Right lobe of liver (tissue), 4 donors: ENCODE measurements around the gene PXDC1.

GRCh38 chr6:3162009-3162473, 4.7 kb upstream of the TUBB2A start:
- PRO-cap, 4 experiments = no peak in any of the 4 experiments
- RAMPAGE, long total RNA, 2 experiments = no peak in any of the 2 experiments

- PRO-cap, 4 experiments = peak in 1 of 4 experiments; most common plus-strand start chr6:3259450 (in 1); most common minus-strand start chr6:3259404 (in 1)
- RAMPAGE, long total RNA, 2 experiments = no peak in any of the 2 experiments
These were observed 848 bp downstream of the PSMG4 start for GRCh38 chr6:3259322-3260267.

DNA sequence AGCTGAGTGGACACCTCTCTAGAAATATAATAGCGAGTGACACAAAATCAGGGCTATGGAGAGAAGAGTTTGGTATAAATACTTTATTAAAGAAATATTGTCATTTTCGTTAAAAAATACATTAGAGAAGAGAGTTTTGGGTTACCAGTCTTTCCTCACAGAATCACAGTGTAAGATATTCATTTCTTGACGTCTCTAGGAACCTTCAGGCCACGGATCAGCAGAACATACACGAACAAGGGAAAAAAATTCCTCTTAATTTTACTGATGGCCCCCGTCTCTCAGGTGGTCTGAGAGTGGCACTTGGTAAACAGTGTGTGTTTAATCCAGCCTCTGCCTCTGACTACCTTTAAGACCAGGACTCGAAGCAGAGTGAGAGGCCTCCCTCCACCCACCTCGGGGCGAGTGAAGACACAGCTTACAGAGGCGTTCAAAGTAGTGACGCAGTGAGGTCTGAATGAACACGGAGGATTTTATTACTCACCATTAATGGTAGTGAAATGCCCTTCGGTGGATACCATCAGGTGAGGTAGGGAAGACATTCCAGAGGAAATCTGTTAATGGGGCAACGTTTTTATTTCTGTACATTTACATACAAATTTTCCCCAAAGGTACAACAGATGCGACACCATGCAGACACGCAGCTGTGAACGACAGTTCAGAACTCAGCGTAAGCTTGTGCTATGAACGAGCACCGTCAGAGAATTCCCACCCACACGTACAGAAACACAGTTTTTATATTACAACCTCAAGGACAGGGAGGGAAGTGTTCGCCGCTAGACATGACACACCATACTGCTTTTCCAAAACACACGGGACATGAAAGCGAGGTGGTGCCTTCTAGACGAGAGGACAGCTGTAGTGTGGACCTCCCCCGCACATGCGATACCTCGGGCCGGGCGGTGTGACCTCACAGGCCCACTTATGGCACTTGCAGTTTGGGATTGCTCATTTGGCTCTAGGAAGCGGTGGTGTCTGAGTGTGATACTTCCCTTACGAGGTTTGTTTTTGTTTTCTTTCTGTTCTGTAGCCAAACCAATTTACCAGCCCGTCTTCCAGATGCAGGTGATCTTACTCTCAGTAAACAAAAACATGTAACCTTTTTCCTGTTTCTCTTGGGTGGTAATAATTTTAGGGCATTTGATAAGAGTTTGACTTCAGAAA, 10.5 kb downstream of the PSMG4 start:
- PRO-cap, 4 experiments = no peak in any of the 4 experiments
- RAMPAGE, long total RNA, 2 experiments = no peak in any of the 2 experiments

DNA sequence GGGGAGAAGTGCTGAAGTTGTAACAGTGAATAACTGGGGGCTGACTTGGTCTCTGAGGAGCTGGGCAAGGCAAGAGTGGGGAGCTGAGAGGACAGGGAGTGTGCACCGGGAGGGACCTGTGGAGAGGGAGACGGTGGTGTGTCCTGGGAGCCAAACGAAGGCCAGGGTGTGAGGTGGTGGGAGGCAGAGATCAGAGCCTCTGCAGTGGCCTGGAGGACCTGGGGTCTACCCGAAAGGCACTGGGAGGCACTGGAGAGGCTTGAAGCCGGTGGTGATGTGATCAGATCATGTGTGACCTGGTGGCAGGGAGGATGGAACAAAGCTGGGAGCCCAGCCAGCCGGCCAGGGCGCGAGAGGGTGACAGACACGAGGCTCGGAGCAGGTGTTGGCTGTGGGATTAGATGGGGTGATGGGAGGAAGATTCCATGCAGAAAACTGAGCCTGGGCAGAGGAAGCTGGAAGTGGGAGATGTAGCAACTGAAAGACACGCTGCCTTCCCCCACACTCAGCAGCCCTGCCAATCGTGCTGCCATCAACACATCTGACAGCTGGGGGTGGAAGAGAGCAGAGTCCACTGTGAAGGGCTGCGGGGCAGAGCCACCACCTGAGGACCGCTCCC, 36.6 kb downstream of the PSMG4 start:
- PRO-cap, 4 experiments = peak in 1 of 4 experiments; most common plus-strand start position 567 of the sequence (in 1)
- RAMPAGE, long total RNA, 2 experiments = no peak in any of the 2 experiments

DNA sequence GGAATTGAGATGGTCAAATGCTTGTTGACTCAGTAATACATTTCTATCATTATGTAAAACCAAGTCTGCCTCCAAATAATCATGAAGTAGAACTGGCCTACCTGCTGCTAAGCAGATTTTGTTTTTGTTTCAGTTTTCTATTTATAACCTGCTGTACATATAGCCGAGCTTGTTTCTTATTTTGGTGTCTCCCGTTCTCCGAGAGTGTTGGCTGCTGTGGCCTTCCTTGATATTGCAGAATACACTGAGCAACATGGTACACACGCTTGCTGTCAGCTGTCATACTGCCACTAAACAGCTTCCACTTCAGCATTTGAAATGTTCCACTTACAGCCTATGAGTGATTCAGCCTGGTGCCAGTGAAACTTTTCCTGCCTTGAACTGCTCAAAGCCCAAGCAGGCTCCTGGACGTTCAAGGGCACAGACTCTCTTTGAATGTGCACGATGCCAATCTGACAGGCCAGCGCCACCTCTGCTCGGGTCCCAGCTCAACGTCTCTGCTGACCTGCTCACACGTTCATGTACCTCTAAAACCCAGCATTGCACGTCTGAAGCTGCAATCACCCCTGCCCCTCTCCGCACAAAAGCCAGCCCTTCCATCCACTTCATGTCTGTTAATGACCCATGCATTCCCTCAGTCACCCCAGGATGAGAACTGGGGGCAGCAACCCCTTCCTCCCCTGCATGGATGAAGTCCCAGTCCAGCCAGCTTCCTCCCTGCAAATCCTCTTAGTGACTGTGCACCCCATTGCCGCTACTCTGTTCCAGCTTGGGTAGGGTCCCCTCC, 87.2 kb downstream of the PSMG4 start:
- PRO-cap, 4 experiments = no peak in any of the 4 experiments
- RAMPAGE, long total RNA, 2 experiments = no peak in any of the 2 experiments

GRCh38 chr6:3355916-3356704, 97.4 kb downstream of the PSMG4 start:
- PRO-cap, 4 experiments = peak in 4 of 4 experiments; most common plus-strand start chr6:3356193 (in 2); most common minus-strand start chr6:3356265 (in 3)
- RAMPAGE, long total RNA, 2 experiments = no peak in any of the 2 experiments

DNA sequence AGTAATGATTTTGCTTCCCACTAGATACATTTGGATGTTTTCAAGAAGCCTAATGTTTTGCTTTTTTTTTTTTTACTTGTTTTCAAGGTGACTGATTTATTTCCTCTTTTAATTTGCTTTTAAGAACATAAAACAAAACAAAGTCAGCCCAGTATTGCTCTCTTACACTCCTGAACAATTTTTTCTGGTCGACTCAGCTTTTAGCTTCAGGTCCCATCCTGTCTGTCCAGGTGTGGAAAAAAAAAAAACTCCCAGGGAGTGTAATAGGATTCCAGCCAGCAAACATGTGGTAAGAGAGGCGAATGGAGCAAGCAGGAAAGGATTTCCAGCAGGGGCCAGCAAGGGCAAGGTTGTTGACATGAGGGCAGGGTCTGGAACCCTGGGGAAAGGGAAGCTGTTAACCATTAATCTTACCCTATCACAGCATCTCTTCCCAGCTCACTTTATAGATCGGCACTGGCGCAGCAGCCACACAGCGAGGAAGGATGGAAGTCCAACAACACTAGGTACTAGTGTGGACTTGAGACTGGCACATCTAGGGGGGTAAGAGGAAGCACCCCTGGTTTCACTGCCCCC, 53.6 kb downstream of the SLC22A23 start:
- PRO-cap, 4 experiments = peak in 4 of 4 experiments; most common plus-strand start position 471 of the sequence (in 3); most common minus-strand start position 176 of the sequence (in 2)
- RAMPAGE, long total RNA, 2 experiments = no peak in any of the 2 experiments

DNA sequence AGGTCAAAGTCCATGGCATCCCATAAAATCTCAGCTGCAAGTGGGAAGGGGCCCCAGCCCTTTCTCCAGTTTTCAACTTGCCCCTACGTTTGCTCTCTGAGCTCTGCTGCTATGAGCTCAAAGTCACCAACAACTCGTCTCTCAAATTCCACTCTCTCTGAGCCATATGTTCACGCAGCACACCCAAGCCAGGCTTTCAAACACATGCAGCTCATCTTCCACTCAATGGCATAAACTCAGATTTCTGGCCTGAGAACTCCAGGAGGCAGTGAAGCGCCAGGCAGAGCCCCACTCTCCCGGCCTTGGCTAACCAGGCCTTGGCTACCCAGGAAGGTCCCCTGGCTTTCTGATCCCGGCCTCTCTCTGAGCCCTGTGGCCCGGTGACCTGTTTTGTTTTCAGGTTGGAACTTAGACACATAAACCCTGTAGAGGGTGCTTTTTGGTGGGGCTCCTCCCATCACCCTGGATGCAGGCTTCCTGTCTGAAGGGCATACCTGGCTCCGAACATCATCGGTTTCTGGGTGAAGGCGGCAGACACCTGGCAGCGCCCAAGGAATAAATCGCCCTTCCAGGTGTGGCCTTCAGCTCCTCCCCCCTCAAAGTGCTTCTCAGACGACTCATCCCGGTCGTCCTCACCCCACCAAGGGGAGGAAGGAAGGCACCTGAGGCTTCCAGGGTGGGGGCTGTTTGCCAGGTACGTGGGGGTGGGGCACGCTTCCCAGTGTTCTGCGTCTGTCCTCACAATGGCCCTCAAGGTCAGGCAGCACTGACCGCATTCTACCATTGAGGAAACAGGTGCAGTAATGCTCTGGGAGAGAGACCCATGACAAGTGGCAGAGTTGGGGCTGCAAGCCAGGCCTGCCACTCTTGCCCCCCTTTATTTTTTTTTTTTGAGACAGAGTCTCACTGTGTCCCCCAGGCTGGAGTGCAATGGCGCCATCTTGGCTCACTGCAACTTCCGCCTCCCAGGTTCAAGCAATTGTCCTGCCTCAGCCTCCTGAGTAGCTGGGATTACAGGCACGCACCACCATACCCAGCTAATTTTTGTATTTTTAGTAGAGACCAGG, 12.2 kb downstream of the SLC22A23 start:
- PRO-cap, 4 experiments = no peak in any of the 4 experiments
- RAMPAGE, long total RNA, 2 experiments = no peak in any of the 2 experiments

GRCh38 chr6:3741276-3741960, 10.1 kb downstream of the PXDC1 start:
- PRO-cap, 4 experiments = no peak in any of the 4 experiments
- RAMPAGE, long total RNA, 2 experiments = no peak in any of the 2 experiments

DNA sequence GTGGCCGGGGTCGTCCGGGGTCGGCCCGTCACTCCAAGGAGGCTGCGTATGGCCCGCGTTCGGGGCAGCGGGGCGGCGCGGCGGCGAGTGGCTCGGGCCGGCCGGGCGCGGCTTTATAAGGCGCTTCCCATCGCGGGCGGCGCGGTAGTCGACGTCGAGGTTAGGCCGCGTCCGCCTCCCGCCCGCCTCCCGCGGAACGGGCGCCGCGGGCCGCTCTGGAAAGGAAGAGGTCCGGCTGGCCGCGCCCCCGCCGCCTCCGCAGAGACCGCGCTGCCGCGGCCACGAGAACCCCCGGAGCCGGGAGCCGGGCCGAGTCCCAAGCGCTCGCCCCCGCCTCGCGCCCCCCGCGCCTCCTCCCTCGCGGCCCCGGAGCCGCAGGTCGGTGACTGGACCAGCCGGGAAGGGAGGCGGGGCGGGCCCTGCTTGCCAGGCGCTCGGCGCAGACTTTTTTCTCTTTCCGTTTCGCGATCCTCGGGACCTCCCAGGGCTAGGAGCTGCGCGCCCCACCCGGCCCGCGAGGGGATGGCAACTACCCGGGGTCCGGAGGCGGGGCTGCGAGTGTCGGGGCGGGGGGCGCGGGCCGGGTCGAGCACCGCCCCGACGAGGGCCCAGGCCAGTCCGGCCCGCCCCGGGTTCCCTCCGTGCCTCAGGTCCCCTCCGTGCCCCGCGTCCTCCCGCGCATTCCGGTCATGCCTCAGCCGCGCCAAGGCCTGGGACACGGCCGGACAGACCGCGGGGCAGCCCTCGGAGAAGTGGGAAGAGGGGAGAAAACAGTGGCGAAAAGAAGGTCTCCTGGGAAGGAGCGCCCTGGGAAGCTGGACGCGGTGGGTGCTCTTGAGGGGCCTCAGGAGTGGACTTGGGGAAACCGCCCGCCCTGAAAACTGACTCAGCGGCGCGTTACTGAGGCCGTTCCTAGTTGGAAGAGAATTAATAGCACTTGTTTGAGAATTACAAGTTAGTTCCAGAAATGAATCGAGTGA, at the start of gene PXDC1:
Gene PXDC1 (minus strand): TSS at position 89 of the 980 bp plus-strand sequence.
- PRO-cap, 4 experiments = peak in 4 of 4 experiments; most common plus-strand start position 474 of the sequence (in 2); most common minus-strand start position 89 of the sequence (in 4)
- RAMPAGE, long total RNA, 2 experiments = no peak in any of the 2 experiments

DNA sequence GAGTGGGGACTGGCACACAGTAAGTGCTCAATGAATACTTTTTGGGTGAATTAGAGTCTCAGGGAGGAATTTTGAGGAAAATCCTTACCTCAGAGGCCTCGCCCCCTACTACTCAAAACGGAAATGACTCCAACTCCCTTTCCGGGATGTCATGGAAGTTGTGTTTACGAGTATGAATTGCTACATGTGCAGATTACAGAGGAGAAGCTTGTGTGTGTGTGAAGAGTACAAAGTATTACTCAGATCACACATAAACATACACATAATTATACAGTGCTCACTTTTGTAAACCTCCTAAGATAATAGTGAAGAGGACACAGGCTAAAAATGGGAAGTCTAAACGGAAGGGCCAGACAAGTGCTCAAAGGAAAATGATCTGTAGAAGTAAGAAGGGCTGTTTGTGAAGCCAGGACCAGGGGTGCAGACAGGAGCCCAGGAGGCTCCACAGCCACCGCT, 43.4 kb upstream of the FAM50B start:
- PRO-cap, 4 experiments = no peak in any of the 4 experiments
- RAMPAGE, long total RNA, 2 experiments = no peak in any of the 2 experiments

DNA sequence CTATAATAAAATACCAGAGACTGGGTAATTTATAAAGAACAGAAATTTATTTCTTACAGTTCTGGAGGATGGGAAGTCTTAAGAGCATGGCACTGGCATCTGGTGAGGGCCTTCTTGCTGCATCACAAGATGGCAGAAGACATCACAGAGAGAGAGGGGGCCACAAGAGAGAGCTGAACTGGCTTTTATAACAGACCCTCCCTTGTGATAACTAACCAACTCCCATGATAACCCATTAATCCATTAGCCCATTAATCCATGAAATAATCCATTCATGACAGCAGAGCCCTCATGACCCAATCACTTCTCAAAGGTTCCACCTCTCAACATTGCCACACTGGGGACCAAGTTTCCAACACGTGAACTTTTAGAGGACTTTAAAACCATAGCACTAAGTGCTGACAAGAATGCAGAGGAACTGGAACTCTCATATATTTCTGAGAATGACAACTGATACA, 11.5 kb upstream of the FAM50B start:
- PRO-cap, 4 experiments = peak in 4 of 4 experiments; most common plus-strand start position 404 of the sequence (in 4); most common minus-strand start position 180 of the sequence (in 3)
- RAMPAGE, long total RNA, 2 experiments = start-site peak on the minus strand in 1 of 2 experiments, centred at position 186 of the sequence, 6 reads per replicate

DNA sequence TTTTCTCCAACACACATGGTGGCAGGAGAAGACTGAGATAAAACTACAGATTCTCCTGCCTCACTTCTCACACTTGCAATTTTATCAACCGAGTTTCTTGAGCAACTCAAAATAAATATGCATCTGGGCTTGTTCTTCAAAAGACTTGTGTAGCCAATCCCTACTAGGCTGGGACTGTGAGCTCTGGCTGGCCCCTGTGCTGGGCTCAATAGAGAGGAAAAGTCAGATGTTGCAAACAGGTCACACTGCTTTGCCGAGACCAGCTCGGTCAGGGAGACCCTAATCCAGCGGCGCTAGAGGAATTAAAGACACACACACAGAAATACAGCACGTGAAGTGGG, 32.5 kb downstream of the FAM50B start:
- PRO-cap, 4 experiments = peak in 2 of 4 experiments; most common plus-strand start position 218 of the sequence (in 1); most common minus-strand start position 71 of the sequence (in 1)
- RAMPAGE, long total RNA, 2 experiments = no peak in any of the 2 experiments

GRCh38 chr6:3886970-3887649, 37.9 kb downstream of the FAM50B start:
- PRO-cap, 4 experiments = peak in 3 of 4 experiments; most common plus-strand start chr6:3887393 (in 1); most common minus-strand start chr6:3887283 (in 2)
- RAMPAGE, long total RNA, 2 experiments = no peak in any of the 2 experiments

DNA sequence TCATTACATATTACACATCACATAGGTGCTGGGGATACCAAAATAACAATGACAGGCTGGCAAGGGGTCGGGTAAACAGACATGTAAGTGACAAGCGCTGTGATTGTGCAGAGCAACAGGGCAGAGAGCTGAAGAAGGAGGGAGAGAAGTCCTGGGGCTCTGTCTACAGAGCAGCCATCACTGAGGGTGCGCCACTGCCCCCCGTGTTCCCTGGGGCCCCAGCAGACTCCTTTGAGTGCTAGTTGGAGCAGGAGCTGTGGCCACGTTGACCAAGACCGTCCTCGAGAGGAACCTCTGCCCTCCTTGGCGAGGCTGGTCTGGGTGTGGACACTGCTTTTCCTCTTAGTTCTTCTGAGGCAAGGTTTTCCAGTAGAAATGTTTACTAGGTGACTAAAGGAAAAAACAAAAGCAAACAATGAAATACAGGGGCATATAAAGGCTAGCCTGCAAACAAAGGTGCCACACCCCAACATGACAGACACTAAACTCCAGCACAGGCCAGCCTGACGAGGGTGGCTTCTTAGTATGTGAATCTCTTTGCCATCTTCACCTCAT, 38.9 kb downstream of the FAM50B start:
- PRO-cap, 4 experiments = no peak in any of the 4 experiments
- RAMPAGE, long total RNA, 2 experiments = no peak in any of the 2 experiments

DNA sequence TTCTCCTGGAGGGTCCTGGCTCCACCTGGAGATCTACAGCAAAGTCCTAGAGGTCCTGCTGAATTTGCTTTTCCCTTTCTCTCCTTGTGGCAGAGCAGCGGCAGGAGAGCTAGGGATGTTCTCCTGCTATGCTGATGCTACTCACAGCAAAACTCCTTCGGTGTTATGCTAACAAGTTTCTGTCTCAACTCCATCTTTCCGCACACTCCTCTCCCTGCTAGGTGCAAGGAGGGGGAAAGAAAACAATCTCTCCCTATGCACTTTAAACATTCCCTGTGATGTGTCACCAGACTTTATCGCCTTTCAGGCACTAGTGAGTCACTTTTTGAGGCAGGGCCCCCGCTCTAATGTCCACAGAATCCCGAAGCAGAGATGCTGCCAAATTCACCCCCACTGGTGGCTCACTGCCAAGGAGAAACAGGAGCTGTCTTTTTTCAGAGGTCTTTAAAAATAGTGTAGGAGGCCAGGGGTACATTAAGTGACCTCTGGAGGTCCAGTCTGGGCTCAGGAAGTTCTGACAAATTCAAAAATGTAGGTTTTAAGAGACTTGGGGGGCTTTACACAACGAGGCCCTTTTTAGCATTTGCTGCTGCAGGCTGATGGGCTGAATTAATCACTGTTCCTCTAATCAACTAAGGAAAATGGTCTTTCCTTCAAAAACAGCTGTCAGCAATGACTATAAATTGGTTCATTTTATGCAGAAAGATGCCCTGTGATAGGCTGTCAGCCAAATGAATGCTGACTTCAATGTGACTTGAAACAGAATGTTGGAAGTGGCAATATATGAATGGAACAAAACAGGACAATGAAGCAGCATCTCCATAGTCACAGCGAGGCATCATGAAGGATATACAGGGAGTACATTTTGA, 62.8 kb downstream of the FAM50B start:
- PRO-cap, 4 experiments = no peak in any of the 4 experiments
- RAMPAGE, long total RNA, 2 experiments = start-site peak on the minus strand in 1 of 2 experiments, centred at position 227 of the sequence, 236 reads per replicate

GRCh38 chr6:3928089-3928452, 78.9 kb downstream of the FAM50B start:
- PRO-cap, 4 experiments = no peak in any of the 4 experiments
- RAMPAGE, long total RNA, 2 experiments = no peak in any of the 2 experiments

DNA sequence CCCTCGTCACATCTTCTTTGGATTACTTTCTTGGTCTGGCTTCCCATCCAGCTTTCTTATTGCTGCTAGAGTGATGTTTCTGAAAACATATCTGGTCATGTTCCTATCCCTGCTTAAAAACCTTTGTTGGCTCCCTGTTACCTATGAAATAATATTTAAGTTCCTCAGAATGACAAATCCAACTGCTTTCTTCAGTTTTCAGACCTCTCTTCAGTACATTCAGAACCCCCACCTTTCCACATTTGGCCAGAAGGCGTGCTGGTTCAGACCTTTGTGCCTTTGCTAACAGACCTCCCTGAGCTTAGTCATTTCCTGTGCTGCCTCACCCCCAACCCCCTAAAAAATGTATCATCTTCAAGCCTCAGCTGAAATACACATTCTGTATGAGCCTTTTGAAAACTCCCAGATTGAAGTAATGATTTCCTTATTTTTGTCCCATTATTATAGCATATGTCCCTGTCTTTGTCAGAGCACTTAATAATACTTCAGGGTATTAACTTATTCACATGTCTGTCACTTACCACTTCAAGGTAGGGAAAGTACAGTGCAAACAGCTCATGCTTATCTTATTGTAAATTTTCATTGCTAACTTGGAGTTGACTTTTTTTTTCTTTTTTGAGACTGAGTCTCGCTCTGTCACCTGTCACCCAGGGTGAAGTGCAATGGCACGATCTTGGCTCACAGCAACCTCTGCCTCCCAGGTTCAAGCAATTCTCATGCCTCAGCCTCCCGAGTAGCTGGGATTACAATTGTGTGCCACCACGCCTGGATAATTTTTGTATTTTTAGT, 19.7 kb downstream of the FAM217A start:
- PRO-cap, 4 experiments = peak in 2 of 4 experiments; most common minus-strand start position 244 of the sequence (in 2)
- RAMPAGE, long total RNA, 2 experiments = no peak in any of the 2 experiments

- PRO-cap, 4 experiments = no peak in any of the 4 experiments
- RAMPAGE, long total RNA, 2 experiments = no peak in any of the 2 experiments
These were observed 267.3 kb upstream of the ECI2 start for GRCh38 chr6:4402435-4403223.

- PRO-cap, 4 experiments = no peak in any of the 4 experiments
- RAMPAGE, long total RNA, 2 experiments = no peak in any of the 2 experiments
These were observed 311.6 kb upstream of the ECI2 start for GRCh38 chr6:4446954-4447432.